Liver (tissue), 9 donors: Measurements from ENCODE around the gene PRKACB.

DNA sequence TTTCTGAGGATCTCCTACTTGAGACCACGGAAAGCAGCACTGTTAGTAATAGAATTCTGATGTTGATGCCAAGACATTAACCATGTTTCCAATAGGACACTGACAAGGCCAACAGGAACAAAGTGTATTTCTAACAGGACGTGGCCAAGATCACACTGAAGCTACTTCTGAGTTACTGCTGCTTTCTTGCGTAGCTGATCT, 848.4 kb downstream of the TTLL7 start:
- PRO-cap, 5 experiments: no peak in any of the 5 experiments
- RAMPAGE, long total RNA, 2 experiments: no peak in any of the 2 experiments
- RRBS: no CpG with 5 or more reads among the region's 3 CpGs

- PRO-cap, 5 experiments: no peak in any of the 5 experiments
- RAMPAGE, long total RNA, 2 experiments: no peak in any of the 2 experiments
- RRBS: no CpG with 5 or more reads among the region's 28 CpGs
Measured at GRCh38 chr1:83181982-83182962, 816.7 kb downstream of the TTLL7 start.

GRCh38 chr1:83764371-83764737, 234.6 kb downstream of the TTLL7 start:
- PRO-cap, 5 experiments: no peak in any of the 5 experiments
- RAMPAGE, long total RNA, 2 experiments: no peak in any of the 2 experiments
- RRBS: no CpG with 5 or more reads among the region's 2 CpGs

GRCh38 chr1:83776053-83776554, 222.8 kb downstream of the TTLL7 start:
- PRO-cap, 5 experiments: peak in 1 of 5 experiments; most common minus-strand start chr1:83776257 (in 1)
- RAMPAGE, long total RNA, 2 experiments: no peak in any of the 2 experiments
- RRBS: no CpG with 5 or more reads among the region's 1 CpG

DNA sequence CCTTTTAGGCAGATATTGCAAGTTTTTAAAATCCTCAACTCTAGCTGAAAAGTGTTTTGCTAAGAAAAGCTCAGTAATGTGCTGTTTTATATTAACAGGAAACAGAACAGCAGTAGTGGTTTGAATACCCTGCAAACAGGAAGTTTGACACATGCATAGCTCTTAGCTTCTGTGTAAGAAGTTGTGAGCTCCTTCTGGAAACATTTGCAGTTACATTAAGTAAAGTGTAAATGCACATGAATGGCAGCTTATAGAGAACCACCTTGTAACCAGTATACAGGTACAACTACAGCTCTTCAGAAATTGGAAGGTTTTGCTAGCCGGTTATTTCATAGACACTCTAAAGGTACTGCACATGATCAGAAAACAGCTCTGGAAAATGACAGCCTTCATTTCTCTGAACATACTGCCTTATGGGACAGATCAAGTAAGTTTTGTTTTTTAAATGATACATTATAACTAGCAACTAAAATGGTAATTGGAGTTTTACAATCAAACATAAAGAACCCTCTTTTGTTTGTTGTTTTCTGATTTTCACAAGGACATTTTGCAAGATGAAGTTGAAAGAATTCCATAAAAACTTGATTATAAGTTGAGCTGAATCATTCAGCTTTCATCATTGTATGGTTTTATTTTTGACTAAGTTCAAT, at the start of gene PRKACB:
Gene PRKACB, plus strand, starts transcription at position 150 of the 650 bp plus-strand sequence.
- PRO-cap, 5 experiments: no peak in any of the 5 experiments
- RAMPAGE, long total RNA, 2 experiments: start-site peak on the plus strand in 2 of 2 experiments, centred at positions 174 to 176 of the sequence, 254 to 356 reads per replicate
- RRBS: no CpG with 5 or more reads among the region's 1 CpG

- PRO-cap, 5 experiments: no peak in any of the 5 experiments
- RAMPAGE, long total RNA, 2 experiments: no peak in any of the 2 experiments
- RRBS: no CpG with 5 or more reads among the region's 10 CpGs
Measured at GRCh38 chr1:84247132-84247930, 54.2 kb upstream of the SAMD13 start.

GRCh38 chr1:84272234-84272722, 29.2 kb upstream of the SAMD13 start:
- PRO-cap, 5 experiments: no peak in any of the 5 experiments
- RAMPAGE, long total RNA, 2 experiments: no peak in any of the 2 experiments
- RRBS: no CpG with 5 or more reads among the region's 1 CpG

- PRO-cap, 5 experiments: no peak in any of the 5 experiments
- RAMPAGE, long total RNA, 2 experiments: no peak in any of the 2 experiments
- RRBS: no CpG with 5 or more reads among the region's 10 CpGs
Measured at GRCh38 chr1:84321721-84322115, 20.2 kb downstream of the SAMD13 start.

DNA sequence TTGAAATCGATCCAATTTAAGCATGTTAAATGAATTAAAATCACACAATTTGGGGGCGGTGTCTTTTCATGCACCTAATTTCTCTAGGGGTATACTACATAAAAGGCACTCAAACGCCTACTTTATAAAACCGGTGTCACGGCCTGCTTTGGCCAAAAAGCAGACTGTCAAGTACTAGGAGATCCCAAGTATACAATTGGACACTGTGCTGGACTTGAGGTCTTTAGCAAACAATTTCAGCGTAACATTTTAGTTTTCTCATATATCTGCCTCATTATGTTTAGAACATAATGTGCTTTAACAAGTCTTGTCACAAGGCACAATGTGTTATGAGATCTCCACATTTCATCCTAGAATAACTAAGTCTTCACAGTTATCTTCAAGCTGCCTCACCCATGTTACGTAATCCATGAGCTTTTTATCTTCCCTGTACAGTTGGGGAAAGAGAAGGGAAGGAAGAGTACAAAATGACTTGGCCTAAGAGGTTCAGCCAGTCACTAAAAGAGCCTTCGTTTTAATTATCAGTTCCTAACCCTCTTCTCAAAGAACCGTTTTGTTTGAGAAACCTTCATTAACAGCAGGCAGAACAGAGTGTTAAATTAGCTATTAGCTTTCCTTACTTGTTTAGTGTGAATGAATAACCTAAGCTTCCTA, 1.7 kb downstream of the SSX2IP start:
- PRO-cap, 5 experiments: no peak in any of the 5 experiments
- RAMPAGE, long total RNA, 2 experiments: no peak in any of the 2 experiments
- RRBS: no CpG with 5 or more reads among the region's 9 CpGs

DNA sequence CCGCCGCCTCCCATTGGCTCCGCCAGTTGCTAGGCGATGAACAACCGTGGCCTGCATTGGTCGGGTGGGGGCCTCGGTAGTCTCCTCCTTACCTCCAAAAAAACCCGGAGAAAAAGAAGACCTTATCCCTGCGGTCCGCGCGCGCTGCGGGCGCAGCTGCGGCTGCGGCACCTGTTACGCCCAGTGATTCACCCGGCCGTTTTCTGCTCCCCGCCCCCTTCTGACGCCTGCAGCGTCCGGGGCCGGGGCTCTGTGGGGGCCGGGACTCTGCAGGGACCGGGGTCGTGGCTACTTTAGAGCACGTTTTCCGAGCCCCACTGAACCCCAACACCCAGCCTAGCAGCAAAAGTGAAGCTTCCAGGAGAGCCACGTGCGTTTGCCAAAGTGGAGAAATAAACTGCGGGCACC, 325 bp upstream of the SSX2IP start:
- PRO-cap, 5 experiments: peak in 5 of 5 experiments; most common plus-strand start position 125 of the sequence (in 4)
- RAMPAGE, long total RNA, 2 experiments: no peak in any of the 2 experiments
- RRBS: 2% methylated on average over 14 of the region's 33 CpGs

GRCh38 chr1:84756435-84756768, 66.1 kb upstream of the SSX2IP start:
- PRO-cap, 5 experiments: no peak in any of the 5 experiments
- RAMPAGE, long total RNA, 2 experiments: no peak in any of the 2 experiments
- RRBS: no CpG with 5 or more reads among the region's 2 CpGs

DNA sequence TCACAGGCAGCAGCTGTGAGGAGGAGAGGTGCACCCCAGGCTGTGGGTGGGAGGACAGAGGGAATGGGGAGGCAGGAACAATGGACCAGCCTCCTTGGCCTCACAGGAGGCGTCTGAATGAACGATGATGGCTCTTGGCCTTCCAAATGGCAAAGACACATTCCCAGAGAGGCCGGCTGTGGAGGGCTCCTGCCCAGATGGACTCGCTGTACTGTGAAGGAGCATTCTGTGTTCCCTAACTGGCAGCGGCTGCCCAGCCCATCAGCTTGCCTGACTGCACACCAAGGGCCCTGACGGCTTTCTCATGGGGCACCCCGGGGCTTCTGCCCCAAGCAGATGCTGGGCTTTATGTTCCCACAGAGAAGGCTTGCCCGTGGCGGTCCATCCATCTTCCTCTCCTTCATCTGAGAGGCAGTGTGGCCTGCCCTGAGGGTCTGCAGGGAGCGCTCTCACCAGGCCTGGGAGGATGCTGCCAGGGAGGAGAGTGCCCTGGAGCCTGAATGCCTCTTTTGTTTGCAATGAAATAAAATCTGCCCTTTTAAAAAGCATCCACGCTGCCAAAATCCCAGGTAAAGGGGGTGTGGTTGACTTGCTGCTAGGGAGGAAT, 84.4 kb upstream of the SSX2IP start:
- PRO-cap, 5 experiments: no peak in any of the 5 experiments
- RAMPAGE, long total RNA, 2 experiments: no peak in any of the 2 experiments
- RRBS: no CpG with 5 or more reads among the region's 11 CpGs

- PRO-cap, 5 experiments: no peak in any of the 5 experiments
- RAMPAGE, long total RNA, 2 experiments: no peak in any of the 2 experiments
- RRBS: no CpG with 5 or more reads among the region's 3 CpGs
Measured at GRCh38 chr1:85244706-85245221, 14.7 kb downstream of the C1orf52 start.

DNA sequence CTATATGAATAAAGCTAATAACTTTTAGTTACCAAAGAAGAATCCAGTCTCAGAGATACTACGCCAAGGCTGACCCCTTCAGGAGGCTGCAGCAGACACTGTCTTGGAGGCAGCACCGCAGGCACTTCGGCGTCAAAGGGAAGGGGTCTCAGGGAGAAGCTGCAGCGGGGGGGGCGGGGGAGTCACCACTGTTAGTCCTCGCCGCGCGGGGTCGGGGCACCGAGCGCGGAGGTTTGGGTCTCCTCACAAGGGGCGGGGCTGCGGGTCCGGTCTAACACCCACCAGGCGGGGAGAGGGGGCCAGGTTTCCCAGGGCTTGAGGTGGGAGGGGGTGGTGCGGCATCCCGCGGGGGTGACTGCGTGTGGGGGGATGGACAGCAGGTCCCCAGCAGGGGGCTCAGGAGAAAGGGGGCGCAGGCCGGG, 548 bp downstream of the C1orf52 start:
- PRO-cap, 5 experiments: no peak in any of the 5 experiments
- RAMPAGE, long total RNA, 2 experiments: no peak in any of the 2 experiments
- RRBS: 0% methylated on average over 1 of the region's 24 CpGs

DNA sequence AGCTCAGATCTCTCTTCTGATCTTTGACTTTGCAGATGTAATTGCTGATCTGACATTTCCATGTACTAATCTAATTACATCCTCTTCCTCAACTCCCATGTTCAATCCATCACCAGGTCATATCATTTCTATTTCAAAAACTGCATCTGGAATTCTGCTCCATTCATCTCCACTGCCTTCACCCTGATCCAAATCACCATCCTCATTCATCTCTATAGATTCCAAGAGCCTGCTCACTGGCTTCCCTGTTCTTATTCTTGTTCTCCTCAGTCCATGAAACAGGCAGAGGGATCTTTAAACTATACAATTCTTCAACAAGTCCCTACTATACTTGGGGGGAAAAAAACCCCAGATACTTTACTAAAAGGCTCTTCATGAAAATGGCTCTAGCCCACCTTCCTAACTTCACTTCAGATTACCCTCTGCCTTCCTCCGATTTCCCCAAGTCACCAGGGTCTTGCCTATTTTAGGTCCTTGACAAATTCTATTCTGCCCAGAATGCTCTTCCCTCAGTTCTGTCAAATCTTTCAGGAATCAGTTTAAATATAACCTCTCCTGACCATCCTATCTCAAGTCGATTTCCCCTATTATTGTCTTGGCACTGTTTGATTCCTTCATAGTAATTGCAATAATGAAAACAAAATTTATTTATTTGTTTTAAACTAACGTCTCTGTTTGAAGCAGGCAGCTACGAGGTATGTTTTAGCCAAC, 2.7 kb downstream of the BCL10 start:
- PRO-cap, 5 experiments: no peak in any of the 5 experiments
- RAMPAGE, long total RNA, 2 experiments: no peak in any of the 2 experiments
- RRBS: no CpG with 5 or more reads among the region's 4 CpGs

GRCh38 chr1:85350885-85351128, 74.4 kb upstream of the BCL10 start:
- PRO-cap, 5 experiments: no peak in any of the 5 experiments
- RAMPAGE, long total RNA, 2 experiments: no peak in any of the 2 experiments
- RRBS: no CpG with 5 or more reads among the region's 1 CpG

DNA sequence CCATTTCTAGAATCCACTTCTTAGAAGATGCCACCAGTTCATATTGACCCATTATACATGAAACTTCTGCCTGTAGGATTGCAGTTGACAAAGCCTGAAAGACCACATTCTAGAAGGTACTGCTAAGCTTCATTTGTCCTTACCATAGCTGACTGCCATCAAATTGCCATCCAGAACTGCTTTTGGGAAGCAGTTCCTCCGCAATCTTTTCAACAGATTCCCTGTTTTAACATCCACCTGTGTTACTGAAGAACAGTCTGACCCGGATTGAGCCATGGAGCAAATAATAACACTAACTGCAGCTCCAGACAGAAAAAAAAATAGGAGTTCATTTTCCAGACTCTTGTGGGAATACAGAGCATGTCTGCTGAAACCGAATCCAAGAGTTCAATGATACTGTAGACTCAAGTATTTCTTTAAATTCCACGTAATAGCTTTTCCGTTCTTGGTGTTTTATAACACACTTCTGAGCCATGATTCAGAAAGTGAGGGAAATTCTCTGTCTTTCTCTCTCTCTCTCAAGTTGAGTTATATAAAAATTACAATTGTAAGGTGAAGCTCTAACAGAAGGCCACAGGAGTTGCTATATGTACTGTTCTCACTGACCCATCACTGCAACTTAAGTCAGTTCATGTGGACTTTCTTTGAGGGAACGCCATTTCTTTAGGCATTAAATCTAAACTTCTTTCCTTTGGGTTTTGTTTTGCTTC, 60.6 kb downstream of the DDAH1 start:
- PRO-cap, 5 experiments: no peak in any of the 5 experiments
- RAMPAGE, long total RNA, 2 experiments: no peak in any of the 2 experiments
- RRBS: no CpG with 5 or more reads among the region's 6 CpGs

DNA sequence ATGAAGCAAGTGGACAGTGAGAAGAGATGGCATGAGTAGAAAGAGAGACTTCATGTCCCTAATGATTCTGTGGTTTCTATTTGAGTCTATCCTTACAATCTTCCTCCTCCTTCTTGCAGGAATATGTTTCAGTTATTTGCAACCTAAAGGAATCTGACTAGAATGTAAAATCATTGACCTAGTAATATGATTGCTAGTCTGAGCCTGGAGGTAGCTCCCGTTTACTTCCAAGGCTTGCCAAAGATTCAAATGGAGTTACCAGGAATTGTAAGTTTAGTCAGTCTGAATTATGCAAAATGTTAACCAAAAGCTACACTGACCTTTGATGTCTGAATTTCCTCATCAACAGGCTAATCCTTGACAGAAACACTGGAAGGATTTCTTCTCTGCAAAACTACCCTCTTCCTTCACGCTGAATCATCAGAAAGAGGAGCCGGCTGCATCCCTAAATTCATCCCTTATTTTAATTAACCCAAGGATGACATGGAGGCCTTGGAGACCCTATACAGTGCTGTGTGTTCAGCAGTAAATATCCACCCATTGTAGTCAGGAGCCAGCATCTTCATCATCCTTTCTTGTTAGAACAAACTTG, 17.4 kb downstream of the DDAH1 start:
- PRO-cap, 5 experiments: peak in 2 of 5 experiments; most common plus-strand start position 378 of the sequence (in 1); most common minus-strand start position 159 of the sequence (in 1)
- RAMPAGE, long total RNA, 2 experiments: no peak in any of the 2 experiments
- RRBS: no CpG with 5 or more reads among the region's 3 CpGs

GRCh38 chr1:85579399-85579981, 1.1 kb upstream of the CCN1 start:
- PRO-cap, 5 experiments: no peak in any of the 5 experiments
- RAMPAGE, long total RNA, 2 experiments: no peak in any of the 2 experiments
- RRBS: no CpG with 5 or more reads among the region's 14 CpGs

DNA sequence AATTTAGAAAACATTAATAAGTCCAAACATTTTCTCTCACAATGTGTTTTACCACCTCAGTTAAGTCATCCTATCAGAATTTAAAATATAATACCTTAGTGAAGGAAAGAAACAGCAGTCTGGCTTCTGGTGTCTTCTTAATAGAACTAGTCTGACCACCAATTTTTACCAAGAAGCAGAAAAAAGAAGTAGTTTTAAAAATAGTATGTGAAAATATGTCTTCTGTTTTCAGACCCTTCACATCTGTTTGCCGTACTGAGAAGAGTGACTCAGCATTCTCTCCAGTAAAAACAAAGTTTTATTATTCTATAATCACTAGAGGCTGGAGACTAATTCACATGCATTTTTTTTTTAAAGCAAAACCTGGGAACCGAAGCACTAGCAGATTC, 163.8 kb downstream of the COL24A1 start:
- PRO-cap, 5 experiments: no peak in any of the 5 experiments
- RAMPAGE, long total RNA, 2 experiments: no peak in any of the 2 experiments
- RRBS: no CpG with 5 or more reads among the region's 2 CpGs